OCI-LY7 (cell line): ENCODE measurements around the genes KRT6B and KRT1.

DNA sequence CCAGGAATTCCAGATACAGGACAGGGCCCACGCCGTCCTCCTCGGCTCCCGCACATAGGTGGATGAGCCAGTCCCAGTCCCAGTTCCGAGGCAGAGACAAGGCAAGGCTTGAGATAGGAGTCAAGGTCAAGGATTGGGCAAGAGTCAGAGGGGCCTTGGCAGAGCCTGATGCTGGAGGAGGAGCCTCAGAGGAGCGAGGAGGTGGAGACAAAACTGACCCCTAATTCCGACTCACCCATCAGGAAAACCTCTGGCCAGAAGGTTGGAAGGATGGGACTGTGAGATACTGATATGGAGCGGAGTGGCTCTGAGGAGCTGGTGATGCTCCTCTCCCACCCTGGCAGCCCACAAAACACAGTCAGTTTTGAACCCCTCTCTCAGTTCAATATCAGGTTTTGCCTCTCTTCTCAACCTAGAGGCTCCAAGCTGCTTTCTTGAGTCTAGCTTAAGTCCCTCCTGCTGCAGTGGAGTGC is 20.9 kb downstream of the KRT80 start:
- PRO-cap: no peak
- RAMPAGE, long total RNA: no peak

DNA sequence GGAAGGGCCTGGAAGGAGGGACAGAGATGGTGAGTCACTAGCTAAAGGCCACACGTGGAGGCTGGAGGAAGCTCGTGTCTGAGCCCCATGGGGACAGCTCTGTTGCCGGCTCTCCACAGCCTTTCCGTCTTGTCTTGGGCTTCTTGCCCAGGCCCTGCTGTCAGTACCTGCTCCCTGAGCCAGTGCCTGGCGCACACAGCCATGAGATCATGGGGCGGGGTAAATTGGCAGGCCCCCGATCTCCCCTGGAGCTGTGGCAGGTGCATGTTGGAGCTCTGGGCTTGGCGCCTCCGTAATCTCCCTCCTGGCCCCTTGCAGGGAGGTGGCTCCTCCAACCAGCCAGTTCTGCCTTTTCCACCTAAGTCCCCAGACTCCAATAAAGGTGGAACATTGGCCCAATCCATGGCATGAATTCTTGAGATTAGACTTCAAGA is 16.1 kb upstream of the KRT80 start:
- PRO-cap: no peak
- RAMPAGE, long total RNA: no peak

DNA sequence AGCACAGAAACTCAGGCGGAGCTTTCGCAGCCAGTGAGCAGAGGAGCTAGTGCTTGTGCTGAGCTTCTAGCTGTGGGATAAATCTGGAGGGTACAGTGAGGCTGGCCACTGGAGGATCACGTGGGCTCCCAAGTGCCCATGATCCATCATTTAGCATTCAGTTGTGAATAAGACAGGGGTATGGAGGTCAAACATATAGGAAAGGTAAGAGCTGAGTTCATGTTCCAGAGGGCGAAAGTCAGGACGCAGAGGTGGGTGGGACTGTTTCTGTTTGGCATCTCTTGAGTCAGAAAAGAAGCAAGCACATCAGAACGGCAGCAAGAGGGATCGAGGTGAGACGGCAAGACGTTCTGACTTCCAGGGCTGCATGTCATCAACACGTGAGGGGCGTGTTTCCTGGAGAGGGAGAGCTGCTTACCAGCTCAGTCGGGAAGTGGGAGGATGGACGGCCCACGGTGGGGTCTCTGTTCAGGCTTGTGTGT is 16.8 kb upstream of the KRT80 start:
- PRO-cap: no peak
- RAMPAGE, long total RNA: no peak

- PRO-cap: no peak
- RAMPAGE, long total RNA: no peak
These were observed 17.4 kb upstream of the KRT7 start for GRCh38 chr12:52215572-52216104.

DNA sequence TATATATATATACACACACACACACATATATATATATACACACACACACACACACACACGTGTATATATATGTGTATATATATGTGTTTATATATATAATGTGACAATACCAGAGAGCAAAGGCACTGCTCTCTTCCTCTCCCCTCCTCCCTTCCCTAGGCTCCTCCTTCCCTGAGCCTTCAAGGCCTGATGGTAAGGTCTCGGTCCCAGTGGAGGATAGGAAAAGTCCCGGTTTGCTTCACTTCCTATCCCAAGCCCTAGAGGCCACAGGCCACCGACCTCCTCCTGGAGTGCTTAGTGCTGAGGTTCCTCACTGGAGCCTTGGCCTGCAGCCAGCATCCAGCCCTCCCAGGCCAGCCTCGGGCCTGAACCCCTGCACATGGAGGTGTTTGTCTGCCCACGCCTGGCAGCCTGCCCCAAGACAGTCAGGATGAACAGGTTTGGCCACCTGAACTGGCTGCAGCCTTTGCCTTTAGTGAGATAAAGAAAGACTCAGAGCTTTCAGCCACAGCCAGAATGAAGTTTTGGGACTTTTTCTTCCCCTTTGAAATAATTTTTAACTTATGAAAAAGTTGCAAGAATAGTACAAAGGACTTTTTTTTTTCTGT is 15.9 kb upstream of the KRT7 start:
- PRO-cap: no peak
- RAMPAGE, long total RNA: no peak

DNA sequence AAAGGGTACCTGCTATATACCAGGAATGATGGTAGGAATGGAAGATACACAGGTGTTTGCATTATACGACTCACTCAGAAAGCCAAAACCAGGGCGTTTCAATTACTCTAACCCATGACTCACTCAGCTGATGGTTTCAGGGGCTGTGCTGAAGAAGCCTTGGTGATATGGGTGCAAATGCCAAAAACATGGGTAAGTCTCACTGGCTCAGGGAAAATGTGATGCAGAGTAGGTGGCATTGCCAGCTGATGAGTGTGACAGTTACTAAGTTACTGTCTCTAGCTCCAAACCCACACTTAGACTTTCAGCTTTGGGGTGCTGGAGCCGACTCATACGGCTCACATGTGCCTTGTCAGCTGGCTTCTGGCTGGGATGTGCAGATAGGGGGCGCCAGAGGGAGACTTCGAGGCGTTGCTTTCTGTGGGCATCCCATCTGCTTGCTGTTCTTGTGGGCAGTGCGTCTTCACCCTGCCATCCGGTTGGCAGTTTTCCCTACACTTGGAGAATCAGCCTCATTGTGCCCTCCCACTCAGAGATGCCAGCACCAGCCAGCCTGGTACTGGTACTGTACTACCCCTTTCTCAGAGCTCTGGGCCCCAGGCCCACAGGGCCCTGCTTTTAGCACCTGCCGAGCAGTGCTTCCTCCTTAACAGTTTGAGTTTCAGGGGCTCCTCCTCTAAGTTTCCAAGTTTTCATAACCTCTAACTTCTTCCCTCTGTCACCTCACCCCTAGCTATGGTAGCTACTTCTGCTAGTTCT is 11.0 kb upstream of the KRT7 start:
- PRO-cap: no peak
- RAMPAGE, long total RNA: no peak

DNA sequence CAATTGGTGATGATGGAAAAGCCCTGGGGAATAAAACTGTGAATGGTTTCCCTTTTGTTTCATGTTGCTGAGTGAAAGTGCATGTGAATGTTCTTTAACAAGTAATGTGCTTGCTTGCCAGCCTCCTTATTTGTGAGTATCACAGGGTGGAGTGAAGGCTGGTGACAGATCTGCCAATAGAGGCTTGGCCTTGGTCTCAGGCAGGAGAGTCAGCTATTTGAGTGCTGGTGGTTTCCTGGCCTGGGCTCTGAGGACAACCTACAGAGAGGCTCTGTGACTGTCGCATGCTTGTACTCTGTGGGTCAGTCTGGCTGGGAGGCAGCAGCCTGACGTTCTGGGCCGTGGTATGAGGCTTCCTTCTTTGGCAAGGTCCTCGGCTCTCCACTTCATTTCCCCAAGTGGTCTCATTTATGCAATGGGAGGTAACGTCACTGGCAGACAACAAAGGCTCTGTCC is 20.6 kb downstream of the KRT85 start:
- PRO-cap: no peak
- RAMPAGE, long total RNA: no peak

GRCh38 chr12:52452029-52452682 is at the start of gene KRT6B:
Gene KRT6B, minus strand, starts transcription at chr12:52452146.
- PRO-cap: no peak
- RAMPAGE, long total RNA: no peak

DNA sequence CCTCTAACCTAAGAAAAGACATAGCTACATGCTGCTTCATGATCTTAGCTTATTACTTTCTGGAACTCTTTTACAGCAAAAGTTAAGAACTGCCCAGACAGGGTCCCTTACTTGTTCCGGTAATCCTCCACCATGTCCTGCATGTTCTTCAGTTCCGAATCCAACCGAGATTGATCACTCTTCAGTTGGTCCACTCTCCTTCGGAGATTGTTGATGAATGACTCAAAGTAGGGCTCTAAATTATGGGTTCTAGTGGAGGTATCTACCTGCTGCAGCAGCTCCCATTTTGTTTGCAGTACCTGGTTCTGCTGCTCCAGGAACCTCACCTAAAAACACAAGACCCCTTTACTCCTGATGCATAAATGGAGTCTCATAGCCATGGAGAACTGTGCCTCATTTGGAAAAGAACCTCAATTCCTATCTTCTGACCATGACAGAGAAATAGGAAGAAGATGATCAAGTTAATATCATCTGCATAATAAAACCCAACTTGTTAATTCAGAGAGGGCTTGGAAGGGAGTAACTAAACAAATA is 1.7 kb downstream of the KRT1 start:
- PRO-cap: no peak
- RAMPAGE, long total RNA: no peak

DNA sequence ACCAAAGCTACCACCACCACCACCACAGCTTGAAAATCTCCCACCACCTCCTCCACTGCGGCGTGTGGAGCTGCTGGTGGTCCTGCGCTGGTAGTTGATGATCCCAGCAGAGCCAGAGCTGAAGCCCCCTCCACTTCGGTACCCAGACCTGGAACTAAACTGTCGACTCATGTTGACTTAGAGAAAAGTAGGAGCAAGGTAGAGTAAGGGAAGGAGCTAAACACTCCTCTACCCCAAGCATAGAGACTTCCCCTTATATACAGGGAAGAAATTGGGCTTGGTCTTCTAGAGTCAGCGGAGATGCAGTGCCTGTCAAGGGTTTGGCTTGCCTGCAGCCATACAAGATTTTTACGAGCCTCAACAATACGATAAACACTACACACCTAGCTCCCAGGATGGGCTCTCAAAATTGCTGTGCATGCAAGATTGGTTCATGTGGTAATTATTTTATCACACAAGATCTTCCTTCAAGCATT is at the start of gene KRT1:
Gene KRT1 (minus strand): TSS at position 230 of the 476 bp plus-strand sequence.
- PRO-cap: no peak
- RAMPAGE, long total RNA: no peak

- PRO-cap: no peak
- RAMPAGE, long total RNA: no peak
These were observed 10.8 kb upstream of the KRT1 start for GRCh38 chr12:52690811-52691683.

DNA sequence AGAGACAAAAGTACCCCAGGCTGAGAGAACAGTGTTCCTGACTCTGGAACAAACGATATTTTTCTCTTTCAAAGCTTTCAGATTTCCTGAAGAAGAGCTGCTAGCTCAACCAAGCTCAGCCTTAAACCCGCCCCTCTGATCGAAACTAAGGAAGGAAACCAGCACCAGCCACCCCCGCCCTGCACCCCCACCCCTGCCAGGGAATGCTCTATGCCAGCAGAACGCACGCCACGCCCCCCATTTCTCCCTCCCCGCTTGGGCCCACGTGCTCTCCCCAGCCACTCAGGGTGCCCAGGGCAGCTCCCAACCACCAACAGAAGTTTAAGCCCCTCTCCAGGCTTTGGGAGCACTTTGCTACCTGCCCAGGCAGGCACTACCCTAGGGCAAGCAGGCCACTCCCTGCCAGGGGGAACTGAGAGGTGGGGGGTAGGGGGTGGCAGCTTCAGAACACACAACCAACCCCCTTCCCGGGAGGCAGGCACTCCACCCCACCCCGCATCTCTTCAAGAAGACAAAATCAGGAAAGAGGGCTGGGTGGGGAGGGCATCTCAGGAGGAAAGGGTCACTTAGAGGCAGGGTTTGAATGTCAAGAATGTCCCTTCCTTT is 18.9 kb upstream of the KRT78 start:
- PRO-cap: no peak
- RAMPAGE, long total RNA: no peak

GRCh38 chr12:52879305-52880343 is 25.3 kb downstream of the KRT8 start:
- PRO-cap: no peak
- RAMPAGE, long total RNA: no peak

- PRO-cap: no peak
- RAMPAGE, long total RNA: no peak
These were observed 1.9 kb upstream of the EIF4B start for GRCh38 chr12:53003969-53005085.

DNA sequence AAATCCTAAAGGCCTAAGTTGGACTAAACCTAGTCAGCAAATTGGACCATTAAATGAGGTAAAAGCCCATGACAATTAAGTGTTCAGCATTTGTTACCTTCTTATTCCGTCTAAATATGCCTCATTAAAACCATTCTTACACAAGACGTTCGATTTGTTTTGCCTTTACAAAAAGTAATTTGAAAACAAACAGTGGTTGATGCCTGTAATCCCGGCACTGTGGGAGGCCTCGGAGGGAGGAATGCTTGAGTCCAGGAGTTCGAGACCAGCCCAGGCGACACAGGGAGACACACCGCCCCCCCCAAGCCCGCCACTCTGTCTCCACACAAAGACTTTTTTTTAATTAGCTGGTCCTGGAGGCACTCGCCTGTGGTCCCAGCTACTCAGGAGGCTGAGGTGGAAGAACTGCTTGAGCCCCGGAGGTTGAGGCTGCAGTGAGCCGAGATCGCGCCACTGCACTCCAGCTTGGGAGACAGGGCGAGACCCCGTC is 1.0 kb upstream of the EIF4B start:
- PRO-cap: no peak
- RAMPAGE, long total RNA: no peak

- PRO-cap: no peak
- RAMPAGE, long total RNA: no peak
These were observed 13.1 kb upstream of the TNS2 start for GRCh38 chr12:53036588-53037420.

GRCh38 chr12:53040456-53041119 is 9.3 kb upstream of the TNS2 start:
- PRO-cap: no peak
- RAMPAGE, long total RNA: no peak

- PRO-cap: no peak
- RAMPAGE, long total RNA: no peak
These were observed 5.3 kb downstream of the SPRYD3 start for GRCh38 chr12:53073866-53074402.

- PRO-cap: no peak
- RAMPAGE, long total RNA: no peak
These were observed 9.0 kb upstream of the ZNF740 start for GRCh38 chr12:53171167-53172334.

GRCh38 chr12:53189257-53190315 is 8.9 kb upstream of the CSAD start:
- PRO-cap: no peak
- RAMPAGE, long total RNA: no peak